ENCODE measurements around a stretch of chr1.

DNA sequence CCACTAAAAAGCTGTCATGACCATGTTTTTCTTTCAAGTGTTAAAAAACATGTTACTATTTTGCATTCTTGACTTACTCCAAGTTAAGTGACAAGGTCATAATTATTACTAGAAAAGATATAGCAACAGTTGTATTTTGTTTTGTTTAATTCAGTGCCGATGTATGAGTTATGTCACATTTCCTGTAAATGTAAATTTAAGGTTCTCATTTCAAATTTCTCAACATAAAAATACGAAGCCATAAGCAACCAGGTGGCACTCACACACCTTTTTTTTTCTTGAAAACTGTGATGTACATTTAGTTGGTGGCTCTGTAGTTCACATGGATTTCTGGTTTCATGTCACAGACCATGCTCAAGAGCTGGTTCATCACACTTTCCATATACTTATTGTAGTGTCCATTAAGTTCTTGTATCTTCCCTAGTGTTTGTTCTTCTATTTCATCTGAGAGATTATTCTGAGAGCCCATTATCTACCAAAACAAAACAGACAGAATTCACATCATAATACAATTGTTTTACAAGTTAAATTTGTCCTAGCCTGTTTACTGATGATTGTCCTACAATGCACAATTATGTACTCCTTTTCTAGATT, 17.3 kb downstream of the ATP6V1G3 start:
- RRBS: no CpG with 5 or more reads among the region's 2 CpGs

DNA sequence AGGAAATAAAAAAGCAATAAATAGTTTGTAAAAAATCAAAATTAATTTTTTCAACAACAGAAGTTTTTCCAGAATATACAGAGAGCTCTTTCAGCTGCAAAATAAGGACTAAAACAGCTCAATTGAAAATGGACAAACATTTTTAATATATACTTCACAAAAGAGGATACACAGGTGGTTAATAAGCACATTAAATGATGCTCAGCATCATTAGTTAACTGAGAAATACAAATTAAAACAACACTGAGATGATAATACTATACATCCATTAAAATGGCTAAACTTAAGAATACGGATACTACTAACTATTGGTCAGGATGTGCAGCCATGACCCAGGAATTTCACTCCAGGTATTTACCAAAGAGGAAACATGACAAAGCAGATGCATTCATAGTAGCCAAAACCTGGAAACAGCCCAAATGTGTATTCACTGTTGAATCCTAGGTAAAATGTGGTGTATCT, 72.9 kb downstream of the PTPRC start:
- RRBS: no CpG with 5 or more reads among the region's 1 CpG

DNA sequence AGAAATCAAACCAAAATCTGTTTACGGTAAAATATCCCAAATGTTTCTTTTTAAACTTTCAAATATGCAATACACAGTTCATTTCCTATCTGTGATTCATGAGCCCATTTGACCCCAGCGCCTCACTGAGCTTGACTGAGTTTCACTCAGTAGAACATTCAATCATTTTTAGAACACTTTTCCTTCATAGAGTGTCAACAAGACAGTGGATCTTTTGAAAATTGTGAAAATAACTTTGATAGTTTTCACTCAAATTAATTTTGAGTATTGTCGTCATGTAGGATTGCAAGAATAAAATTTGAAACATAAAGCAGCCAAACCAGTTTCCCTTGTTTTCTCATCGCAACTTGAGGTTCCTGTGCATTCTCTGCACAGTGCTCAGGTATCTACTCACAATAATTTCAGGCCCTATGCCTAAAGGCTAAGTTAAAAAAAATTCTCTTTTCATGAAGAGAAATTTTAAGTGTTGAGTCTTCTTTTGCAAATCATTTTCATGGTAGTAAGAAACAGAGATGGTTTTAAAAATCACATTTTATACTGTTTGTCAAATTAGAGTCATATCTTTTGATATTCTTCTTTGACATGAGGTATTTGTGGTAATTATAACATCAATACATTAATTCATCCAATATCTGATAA, 293.9 kb downstream of the PTPRC start:
- RRBS: no CpG with 5 or more reads among the region's 4 CpGs

- RRBS: no CpG with 5 or more reads among the region's 10 CpGs
These were observed 5.9 kb downstream of the NR5A2 start for GRCh38 chr1:200033360-200033863.

GRCh38 chr1:200041128-200041999, 13.9 kb downstream of the NR5A2 start:
- RRBS: 95% methylated on average over 3 of the region's 39 CpGs

DNA sequence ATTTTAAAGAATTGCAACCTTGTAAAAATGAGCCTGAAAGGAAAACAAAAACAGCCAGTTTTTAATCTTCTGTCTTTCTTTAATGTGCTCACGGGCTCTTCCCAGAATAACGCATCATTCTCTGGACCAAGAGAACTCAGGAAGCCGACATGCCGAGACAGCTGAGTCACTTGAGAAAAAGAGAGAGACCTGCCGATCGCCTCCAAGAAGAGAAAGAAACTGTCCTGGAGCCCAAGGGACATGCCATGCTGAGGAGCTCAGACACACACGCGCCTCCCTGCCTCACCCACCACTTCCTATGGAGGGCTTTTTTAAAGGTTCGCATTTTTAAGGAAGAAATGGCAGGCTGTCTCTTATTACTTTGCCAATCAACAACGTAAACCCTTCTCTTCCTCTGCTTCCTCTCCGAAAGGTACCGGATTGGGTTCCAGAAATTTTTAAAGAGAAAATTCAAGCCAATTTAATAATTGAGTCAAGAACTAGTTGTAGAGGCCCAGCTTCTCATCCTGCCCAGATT, 176.4 kb downstream of the ZNF281 start:
- RRBS: no CpG with 5 or more reads among the region's 12 CpGs

- RRBS: 2% methylated on average over 7 of the region's 20 CpGs
These were observed 334 bp upstream of the DDX59 start for GRCh38 chr1:200670040-200670442.

DNA sequence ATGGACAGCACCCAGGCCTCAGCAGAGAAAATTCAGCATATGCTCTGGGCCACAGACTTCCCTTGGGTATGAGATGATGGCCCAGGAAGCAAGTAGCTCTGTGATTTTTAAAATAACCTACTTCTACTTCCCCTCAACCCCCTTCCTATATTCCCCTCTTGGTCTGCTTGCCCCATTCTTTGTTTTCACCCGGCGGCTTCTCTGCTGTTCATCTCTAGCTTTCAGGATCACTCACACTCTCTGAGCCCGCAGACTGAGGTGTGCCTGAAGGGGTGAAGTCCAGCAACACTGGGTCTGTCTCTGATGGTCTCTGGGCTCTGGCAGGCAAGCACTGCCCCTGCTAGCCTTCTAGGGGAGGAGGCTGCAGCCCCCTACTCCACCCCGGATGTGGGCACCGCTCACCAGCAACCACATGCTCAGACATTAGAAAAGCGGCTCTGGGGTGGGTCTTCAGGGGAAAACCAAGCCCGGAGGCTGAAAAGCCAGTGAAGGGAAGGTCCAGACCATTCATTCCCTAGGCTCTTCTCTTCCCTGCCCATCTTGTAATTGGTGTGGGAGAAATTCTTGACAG, 2.8 kb upstream of the GPR25 start:
- RRBS: 93% methylated on average over 3 of the region's 7 CpGs

DNA sequence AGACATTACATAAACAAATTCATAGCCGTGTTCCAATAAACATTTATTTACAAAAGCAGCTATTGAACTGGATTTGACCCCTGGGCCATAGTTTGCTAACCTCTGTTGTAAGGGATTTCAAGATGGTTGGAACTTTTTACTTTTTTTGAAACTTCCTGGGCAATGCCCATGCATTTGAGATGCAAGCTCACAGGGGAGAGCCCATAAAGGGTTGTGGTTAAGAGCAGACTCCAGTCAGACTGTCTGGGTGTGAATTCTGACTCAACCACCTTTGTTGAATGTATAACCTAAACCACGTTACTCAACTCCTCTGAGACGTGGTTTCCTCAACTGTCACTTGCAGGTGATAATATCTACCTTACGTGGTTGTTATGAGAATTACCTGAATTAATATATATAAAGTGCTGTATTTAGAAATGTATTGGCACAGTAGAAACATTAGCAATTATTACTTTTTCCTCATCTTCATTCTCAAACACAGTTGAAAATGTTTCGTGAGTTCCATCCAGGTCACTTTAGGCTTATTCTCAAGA, 11.1 kb downstream of the INAVA start:
- RRBS: no CpG with 5 or more reads among the region's 5 CpGs

DNA sequence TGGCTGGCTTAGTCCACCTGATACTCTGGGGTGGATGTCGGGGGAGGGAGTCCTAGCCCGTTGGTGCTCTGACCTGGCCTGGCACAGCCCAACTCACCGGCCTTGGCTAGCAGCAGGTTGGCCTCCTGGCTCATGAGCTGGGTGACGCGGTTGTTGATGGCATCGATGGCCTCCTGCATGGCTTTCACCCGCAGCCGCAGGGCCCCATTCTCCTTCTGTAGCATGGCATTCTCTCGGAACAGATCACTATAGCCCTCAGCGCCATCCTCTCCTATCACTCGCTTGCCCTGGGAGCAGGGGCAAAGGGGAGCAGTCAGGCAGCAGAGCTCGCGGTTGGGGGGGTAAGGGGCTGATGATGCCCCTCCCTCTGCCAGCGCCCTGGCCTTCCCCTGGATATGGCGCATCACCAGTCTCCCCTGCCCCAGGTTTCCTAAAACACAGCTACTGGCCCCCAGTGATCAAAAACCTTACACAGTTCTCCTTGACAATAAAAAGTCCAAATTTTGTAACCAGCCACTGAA, 21.4 kb downstream of the KIF21B start:
- RRBS: no CpG with 5 or more reads among the region's 15 CpGs

GRCh38 chr1:201014513-201014877, 9.0 kb downstream of the KIF21B start:
- RRBS: no CpG with 5 or more reads among the region's 6 CpGs

GRCh38 chr1:201016084-201016691, 7.3 kb downstream of the KIF21B start:
- RRBS: no CpG with 5 or more reads among the region's 10 CpGs

DNA sequence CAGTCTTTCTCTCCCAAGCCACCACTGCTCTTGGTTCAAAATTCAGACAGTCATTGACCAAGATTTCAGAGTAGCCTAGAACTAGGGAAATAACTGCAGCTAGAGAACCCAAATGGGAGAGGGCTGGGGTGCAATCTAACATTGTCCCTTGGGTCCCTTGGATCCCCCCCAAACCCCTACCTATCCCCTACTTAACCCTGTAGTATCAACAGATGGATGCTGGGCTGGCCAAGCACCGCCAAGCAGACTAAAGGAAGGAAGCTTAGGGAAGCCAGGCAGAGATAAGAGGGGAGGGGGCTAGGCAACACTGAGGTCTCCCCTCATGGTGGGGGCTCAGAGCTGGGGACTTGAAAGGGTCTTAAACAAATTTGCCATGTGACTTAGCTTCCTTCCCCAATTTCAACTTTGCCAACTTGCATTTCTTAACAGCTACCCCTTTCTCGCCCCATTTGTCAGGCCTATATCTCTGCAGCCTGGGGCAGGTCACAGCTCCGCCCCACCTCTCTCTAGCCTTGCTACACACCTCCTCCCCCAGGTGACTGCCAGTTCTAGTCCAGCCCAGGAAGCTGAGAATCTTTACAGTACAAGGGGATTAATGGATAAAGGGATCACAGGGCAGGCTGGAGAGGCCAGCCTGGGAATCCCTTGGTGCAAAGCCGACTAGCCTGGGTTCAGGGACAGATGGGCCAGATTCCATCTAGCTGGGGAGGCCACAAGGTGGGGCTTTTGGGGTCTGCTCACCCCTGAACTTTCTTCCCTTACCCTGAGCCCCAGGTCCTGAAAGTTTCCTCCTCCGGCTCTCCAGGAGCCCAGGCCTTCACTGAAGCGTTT, 3.4 kb downstream of the KIF21B start:
- RRBS: no CpG with 5 or more reads among the region's 6 CpGs

DNA sequence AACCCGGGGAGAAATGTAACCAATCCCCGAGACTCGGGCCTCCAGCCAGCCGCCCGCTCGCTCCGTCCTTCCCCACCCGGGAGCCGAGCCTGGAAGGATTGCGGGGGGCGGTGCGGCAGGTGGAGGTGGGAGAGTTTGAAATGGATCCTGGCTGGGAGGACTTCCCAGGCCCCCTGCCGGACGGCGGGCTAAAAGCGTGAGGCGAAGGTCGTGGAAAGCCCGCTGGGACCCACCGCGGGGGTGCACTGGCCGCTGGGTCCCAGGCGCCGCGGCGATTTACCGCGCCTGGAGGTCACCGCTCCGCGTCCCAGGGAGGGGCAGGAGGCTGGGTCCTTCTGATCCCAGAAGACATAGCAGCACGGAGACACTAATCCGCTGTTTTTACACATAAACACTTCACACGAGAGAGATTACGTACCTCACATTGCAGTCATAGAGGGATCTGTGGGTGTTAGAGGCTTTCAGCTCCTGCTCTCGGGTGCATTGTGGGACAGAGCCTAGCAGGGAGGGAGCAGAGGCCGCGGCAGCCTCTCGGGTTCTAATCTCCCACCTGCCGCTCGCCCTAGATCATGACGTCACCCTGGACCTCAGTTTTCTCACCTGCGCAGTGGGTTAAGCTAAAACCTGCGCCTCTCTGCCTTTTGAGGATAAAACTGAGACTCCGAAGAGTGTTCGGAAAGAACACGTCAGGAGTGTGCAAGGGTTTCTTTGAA, 17.0 kb upstream of the TMEM9 start:
- RRBS: 2% methylated on average over 12 of the region's 47 CpGs

- RRBS: 18% methylated on average over 2 of the region's 7 CpGs
These were observed 5.7 kb upstream of the IGFN1 start for GRCh38 chr1:201184791-201185413.

DNA sequence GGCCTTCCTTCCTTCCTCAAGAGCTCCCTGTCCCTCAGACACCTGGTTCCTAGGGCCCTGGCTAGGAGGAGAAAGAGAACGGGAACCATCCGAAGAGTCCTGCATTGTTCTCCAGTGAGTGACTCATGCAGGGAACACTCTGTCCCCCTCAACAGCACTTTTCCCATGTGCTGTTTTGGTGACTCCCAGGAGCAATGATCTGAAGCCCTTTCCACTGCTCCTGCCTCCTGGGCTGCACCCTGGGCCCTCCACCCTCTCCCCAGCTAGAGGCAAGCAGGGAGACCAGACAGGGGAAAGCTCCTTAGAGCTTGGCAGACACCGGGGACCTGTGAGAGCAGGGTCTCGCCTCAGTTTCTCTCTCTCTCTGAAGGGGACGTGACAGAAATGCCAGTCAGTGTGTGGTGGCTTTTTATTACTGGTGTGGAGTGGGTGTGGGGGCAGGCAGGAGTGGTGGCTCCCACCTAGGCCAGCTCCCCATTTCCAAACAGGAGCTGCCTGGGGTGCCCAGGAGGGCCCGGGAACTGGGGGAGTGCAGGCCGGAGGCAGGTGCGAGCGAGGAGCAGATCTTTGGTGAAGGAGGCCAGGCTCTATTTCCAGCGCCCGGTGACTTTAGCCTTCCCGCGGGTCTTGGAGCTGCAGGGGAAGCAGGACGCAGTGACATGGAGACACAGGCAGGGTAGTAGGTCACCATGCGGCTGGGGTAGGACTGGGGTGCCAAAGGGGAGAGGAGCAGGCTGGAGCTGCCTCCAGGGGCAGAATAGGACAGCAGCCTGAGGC, 18.7 kb downstream of the TNNT2 start:
- RRBS: 96% methylated on average over 5 of the region's 15 CpGs

DNA sequence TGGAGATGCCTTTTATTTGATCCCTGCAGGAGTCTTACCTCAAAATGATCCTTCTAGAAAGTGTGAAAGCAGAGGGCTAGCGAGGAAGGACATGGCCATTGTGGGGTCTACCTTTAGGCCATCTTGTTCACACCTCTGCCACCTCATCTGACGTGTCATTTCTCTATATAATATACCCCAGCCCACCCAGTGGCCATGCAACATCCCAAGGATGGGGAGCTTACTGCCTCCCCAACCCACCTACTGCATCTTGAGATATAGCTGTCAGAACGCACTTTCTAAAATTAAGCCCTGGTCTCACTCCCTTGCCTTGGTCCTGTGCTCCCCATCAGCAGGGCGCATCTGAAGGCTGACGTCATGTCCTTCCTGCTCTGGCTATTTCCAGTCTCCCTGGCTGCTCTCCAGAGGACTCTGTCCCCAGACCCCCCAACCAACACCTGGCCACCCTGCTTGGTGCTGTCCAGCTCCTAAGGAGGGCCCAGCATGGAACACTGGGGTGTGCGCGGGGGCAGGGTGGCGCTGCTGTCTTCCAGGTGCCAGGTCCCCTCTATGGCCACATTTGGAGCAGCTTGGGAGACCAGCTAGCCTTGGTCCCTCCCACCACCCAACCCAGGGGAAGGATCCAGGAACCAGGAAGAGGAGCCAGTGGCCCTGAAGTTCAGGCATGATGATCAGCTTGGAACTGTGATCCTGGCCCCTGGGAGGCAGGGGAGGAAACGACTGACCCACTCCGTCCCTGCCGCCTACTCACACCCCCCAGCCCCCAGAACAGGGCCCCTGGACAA, 8.3 kb downstream of the TNNT2 start:
- RRBS: no CpG with 5 or more reads among the region's 11 CpGs

GRCh38 chr1:201380795-201381604, 3.5 kb upstream of the TNNT2 start:
- RRBS: no CpG with 5 or more reads among the region's 9 CpGs

DNA sequence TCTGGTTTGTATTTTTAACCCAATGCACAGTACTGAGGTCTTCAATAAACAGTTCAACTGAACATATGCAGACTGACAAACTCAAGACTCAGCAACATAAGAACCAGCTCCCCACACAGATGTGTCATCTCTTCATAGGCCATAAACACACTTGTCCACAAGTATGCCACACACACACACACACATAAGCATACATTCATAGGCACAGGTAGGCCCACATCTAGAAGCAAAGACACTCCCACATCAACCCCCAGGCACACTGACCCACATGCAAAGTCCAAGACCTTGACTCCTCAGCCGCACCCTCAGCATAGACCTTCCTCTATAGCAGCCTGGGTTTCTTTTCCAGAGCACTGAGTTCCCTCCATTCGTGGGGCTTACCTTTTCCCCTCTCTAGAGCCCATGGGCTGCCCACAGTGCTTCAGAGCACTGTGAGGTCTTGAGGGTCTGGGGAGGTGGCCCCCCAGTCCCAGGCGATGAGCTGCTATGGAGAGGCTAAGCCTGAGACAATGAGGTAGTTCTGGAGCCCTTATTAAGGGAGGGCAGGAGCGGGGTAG, 1.4 kb downstream of the LAD1 start:
- RRBS: no CpG with 5 or more reads among the region's 4 CpGs

DNA sequence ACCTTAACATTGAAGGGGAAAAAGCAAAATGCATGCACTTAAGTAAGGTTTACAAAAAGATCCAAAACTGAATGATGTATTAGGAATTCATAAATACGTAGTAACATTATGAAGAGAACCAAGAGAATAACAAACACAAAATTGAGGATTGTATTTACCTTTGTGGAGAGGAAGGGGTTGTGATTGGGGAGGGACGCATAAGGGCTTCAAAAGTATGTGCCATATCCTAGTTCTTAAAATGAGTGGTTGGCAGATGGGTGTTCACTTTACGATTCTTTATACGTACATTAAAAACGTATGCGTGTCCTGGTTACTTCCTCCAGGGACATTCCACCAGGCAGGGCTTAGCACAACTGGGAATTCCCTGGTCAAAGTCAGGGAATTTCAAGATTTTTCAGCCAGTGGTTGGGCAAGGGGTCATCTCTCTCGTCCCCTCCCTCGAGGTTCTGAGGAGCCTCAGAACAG, 4.6 kb upstream of the LAD1 start:
- RRBS: no CpG with 5 or more reads among the region's 8 CpGs

Measured in Ishikawa (cell line).